BJ (cell line): ENCODE data around the genes DYNLL2 and TRIM37.

DNA sequence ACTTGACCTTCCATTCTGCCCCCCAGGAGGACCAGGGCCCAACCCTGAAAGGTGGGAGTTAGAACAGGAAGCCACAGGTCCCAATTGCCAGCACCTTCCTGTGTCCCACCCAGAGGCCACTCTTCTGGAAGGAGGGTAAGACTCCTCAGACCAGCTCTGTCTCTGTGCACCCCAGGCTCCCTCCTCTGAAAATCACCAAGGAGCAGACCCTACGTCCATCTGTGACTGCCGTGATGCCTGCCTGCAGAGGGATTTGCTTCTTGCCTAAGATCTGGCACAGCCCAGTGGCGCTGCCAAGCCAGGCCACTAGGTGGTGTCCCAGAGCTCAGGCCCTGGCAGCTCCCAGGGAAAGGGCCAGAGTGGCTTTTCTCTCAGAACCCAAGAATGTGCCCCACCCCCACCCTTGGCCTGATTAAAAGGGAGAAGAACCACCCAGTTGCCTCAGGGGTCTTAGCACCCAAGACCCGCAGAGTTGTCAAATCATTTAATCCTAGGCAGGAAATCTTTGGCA lies 42.6 kb upstream of the MRPS23 start:
- CAGE, long polyA plus RNA: no peak
- RRBS: no CpG with 5 or more reads among the region's 4 CpGs

DNA sequence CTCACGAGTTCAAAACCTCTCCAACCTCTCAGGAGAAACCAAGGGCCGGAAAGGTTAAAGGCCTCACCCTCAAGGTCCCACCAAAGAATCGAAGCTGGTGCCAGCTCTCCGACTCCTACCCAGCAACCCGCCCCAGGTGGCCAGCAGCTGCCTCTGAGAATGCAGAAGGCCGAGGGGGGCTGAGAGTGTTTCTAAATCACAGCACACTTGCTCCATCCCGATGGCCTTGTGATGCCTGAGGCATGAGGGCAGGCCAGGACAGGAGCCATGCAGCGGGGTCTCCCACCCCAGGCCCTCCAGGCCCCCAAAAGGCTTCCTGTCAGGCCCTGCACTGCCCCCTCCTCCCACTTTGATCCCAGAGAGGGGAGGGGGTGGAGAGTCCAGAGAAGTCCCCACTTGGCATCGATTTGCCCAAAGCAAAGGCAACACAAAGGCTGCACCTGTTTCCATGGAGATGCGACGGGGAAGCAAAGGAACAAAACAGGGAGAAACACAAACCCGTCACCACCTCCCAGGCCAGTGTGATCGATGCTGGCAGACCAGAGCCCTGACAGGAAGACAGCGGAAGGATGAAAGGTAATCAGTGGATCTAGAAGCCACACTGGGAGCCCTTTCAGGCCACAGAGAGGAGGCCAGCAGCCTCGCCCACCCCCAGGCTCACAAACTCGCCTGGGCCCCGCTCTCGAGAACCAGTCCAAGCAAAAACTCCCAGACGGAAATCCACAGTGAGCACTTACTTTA lies 39.0 kb downstream of the CUEDC1 start:
- CAGE, long polyA plus RNA: no peak
- RRBS: no CpG with 5 or more reads among the region's 19 CpGs

DNA sequence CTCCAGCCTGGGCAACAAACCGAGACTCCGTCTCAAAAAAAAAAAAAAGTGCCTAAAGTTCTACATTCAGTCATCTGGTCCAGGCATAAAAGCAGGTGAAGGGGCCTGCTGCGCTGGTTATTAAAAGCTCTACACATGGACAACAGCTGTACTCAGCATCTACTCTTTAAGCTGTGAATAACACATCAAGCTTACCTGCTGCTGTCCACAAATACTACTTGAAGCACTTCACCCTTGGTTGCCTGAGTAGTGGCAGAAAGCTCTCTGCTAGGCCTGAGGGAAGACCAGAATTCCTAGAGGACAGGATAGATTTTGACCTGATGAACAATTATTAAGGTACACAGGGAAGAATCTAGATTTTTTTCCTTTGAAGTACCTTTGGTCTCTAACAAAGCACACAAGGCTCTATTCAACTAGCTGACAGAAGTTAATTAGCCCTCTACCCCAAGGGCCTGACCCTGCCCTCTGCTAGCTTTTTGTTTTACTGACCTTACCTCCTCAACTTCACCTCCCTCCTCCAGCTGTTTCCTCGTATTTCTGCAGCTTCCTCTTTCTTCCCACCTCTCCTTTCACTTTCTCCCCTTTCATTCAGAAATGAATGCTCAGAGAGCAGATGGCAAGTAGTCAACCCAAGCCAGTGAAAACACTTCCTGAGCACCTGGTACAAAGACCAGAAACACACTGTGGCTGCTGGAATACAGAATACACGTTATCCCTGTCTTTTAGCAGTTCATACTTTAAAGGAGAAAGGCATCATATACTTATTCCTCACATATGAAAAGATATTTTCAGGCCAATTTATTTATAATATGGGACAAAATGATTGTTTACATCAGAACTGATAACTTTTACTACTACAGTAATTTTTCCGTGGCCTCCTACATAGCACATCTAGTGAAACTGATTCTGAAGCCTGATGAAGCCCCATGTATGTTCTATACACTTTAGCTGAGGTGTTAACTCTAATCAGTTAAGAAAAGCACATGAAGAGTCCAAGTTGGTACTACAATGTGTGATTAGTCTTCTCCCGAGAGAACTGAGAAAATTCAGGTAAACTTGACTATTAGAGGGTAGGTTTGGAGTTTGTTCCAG lies 5.6 kb upstream of the VEZF1 start:
- CAGE, long polyA plus RNA: no peak
- RRBS: no CpG with 5 or more reads among the region's 7 CpGs

GRCh38 chr17:57996660-57997632 lies 8.9 kb upstream of the VEZF1 start:
- CAGE, long polyA plus RNA: no peak
- RRBS: no CpG with 5 or more reads among the region's 3 CpGs

DNA sequence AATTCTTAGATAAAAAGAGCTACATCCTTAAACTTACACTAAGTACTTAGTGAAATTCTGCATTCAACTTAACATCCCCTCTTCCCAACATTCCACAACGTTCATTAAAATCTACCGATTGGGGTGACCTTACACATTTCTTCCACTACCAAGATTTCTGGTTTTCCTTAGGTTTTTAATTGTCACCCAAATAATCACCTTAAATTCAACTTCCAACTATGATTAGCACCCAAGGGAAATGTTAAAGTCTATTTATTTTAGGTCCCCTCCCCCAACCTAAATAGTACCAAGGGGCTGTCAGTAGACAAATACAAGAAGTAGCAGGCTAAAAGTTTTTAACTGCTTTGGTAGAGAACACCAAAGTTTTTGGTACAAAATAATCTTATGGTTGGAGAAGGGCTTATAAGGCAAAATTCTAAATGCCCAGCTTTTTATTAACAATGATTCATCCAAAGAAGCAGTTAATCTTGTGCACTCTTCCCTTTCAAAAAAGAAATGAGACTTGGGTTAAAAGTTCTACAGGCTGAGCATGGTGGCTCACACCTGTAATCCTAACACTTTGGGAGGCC lies 4.8 kb downstream of the SRSF1 start:
- CAGE, long polyA plus RNA: no peak
- RRBS: no CpG with 5 or more reads among the region's 2 CpGs

DNA sequence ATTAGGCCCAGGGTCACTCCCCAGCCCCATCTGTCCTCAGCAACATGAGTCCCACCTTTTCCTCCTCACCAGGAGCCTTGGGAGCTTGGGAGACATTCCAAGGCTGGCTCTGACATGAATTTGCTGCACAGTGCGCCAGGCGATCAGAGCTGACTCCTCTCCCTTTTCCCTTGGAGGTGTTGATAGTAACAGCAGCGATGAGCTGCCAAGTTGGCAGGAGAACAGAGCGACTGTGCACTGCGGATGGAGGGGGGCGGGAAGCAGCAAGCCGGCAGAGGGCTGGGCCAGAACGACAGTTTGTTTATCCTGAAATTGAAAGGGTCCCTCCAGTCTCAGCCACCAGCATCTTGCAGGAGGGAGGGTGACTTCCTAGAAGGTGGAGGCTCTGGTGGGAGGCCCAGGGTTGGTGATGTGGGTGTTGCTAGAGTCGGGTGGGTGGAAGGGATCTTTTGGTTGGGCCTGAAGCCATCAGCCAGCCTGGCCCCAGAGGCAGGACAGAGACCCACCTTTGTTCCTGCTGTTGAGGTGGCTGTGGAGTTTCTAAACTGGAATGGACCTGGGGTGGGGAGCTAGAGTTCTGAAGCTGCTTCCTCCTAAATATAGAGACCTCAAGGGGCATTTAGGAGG lies 22.5 kb upstream of the DYNLL2 start:
- CAGE, long polyA plus RNA: no peak
- RRBS: no CpG with 5 or more reads among the region's 9 CpGs

- CAGE, long polyA plus RNA: start-site peak on the plus strand at chr17:58083391-58083484, 36 and 31 reads in 2 replicates
- RRBS: 1% methylated on average over 20 of the region's 80 CpGs
Observed at GRCh38 chr17:58083054-58083763, at the start of gene DYNLL2. TSS of gene DYNLL2 (plus strand) at chr17:58083419.

GRCh38 chr17:58088919-58089140 lies 5.6 kb downstream of the DYNLL2 start:
- CAGE, long polyA plus RNA: no peak
- RRBS: no CpG with 5 or more reads among the region's 3 CpGs

GRCh38 chr17:58091610-58092401 lies 8.6 kb downstream of the DYNLL2 start:
- CAGE, long polyA plus RNA: no peak
- RRBS: no CpG with 5 or more reads among the region's 3 CpGs

GRCh38 chr17:58308493-58308864 lies 20.1 kb downstream of the TSPOAP1 start:
- CAGE, long polyA plus RNA: no peak
- RRBS: no CpG with 5 or more reads among the region's 16 CpGs

- CAGE, long polyA plus RNA: no peak
- RRBS: no CpG with 5 or more reads among the region's 6 CpGs
Observed at GRCh38 chr17:58315429-58315998, 13.1 kb downstream of the TSPOAP1 start.

- CAGE, long polyA plus RNA: no peak
- RRBS: no CpG with 5 or more reads among the region's 5 CpGs
Observed at GRCh38 chr17:58329646-58330060, 1.1 kb upstream of the TSPOAP1 start.

GRCh38 chr17:58332560-58333024 lies 4.0 kb upstream of the TSPOAP1 start:
- CAGE, long polyA plus RNA: no peak
- RRBS: no CpG with 5 or more reads among the region's 19 CpGs

DNA sequence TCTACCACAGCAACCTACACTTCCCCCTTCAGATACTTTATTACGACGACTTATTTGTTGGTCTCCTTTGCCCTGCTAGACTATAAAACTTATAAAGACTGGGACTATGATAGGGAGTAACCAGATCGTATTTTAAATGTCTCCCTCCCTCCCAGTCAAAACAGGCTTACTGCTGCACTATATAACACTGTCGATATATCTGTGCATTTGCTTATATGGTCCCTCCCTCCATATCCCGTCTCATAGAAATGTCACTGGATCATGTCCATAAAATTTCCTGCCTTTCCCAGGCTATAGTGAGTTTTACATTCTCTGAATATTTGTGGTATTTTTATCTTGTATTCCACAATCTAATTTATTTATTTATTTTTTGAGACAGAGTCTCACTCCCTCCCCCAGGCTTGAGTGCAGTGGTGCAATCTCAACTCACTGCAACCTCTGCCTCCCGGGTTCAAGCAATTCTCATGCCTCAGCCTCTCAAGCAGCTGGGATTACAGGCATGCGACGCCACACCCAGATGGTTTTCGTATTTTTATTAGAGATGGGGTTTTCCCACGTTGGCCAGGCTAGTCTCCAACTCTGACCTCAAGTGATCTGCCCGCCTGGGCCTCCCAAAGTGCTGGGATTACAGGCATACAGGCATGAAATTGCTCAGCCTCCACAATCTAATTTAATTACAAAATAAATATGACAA lies 13.0 kb downstream of the TRIM37 start:
- CAGE, long polyA plus RNA: no peak
- RRBS: no CpG with 5 or more reads among the region's 11 CpGs

DNA sequence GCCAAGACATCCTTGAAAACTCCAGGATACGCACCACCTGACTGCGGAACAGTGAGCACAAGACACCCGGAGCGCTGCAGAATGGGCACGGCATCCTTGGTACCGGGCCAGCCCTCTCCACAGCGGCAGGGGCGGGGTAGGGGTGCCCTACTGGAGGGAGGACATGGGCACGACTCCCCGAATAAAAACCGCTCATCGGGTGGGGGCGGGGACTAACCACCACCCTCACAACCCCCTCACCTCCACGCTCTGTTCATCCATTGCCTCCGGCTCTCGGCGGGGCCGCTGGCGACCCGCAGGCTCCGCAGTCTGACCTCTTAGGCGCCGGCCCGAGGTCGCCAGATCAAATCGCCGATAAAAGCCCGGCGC lies 495 bp downstream of the TRIM37 start:
- CAGE, long polyA plus RNA: no peak
- RRBS: 2% methylated on average over 13 of the region's 29 CpGs

DNA sequence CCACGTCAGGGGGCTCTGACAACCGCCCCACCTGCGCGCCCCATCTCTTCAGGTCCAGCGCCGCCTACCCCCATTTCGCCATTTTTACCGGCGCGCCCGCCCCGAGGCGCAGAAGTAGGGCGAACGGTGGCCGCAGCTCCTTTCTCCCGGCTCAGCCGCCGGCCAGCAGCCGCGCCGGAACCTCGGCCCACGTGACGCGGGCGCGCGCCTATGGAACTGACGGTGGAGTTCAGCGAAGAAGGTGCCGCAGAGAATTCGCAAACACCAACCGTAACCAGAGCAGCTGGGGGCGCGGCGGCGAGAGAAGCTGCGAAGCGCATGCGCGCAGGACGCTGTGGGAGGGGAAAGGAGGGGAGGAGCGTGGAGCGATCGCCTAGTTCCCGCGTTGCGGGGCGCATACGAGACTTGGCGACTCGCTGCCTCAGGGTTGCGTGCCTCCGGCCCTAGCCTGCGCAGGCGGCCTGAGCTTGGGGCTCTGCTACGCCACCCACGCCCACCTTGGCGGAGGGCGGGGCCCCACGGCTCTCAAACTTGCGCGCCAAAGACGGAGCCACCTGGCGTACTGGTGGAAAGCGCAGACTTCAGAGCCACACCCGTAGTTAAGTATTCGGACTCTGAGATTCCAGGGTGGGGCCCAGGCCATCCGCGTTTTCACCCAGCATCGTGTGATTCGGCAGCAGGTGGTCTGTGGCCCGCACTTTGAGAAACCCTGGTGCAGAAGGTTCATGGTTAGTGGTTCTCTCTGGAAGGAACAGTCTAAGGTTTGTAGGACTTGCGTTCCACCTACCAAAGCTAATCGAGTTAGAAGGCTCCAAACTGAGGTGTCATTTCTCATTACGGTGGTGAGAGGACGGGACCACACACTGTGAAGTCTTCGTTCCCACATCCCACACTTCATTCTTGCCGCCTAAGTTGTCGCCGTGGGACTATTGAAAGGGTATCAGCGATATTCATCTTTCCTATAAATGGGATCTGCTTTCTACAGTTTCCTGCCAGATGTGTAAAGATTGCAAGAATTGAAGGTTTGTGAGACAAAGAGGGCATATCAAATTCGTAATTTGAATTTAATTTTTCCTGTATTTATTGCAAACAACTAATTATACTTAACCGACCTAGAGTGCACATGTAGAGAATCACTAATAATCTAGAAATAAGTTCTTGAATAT lies at the start of gene TRIM37:
Gene TRIM37 (minus strand): TSS at position 311 of the 1,166 bp plus-strand sequence.
- CAGE, long polyA plus RNA: start-site peak on the plus strand centred at position 415 of the sequence, 36 bp wide, 9 and 7 reads in 2 replicates
- RRBS: under 1% methylated on average over 15 of the region's 85 CpGs

DNA sequence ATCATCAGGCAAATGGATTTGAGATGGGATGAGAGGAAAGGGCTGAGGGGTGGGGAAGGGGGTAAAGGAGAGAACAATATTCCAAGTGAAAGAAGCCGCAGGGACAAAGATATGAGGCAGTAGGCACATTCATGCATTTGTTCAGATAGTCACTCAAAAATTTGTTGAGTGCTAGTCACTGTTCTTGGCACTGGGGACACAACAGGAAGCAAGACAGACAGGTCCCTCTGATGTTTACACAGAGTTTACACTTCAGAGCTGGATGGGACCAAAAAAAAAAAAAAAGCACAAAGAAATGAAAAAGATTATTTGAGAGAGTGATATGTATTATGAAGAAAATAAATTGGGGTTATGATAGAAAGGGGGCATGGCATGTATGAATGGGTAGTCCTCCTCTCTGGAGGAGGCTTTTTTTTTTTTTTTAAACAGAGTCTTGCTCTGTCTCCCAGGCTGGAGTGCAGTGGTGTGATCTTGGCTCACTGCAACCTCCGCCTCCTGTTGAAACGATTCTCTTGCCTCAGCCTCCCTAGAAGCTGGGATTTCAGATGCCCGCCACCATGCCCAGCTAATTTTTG lies 3.5 kb upstream of the YPEL2 start:
- CAGE, long polyA plus RNA: no peak
- RRBS: no CpG with 5 or more reads among the region's 4 CpGs

DNA sequence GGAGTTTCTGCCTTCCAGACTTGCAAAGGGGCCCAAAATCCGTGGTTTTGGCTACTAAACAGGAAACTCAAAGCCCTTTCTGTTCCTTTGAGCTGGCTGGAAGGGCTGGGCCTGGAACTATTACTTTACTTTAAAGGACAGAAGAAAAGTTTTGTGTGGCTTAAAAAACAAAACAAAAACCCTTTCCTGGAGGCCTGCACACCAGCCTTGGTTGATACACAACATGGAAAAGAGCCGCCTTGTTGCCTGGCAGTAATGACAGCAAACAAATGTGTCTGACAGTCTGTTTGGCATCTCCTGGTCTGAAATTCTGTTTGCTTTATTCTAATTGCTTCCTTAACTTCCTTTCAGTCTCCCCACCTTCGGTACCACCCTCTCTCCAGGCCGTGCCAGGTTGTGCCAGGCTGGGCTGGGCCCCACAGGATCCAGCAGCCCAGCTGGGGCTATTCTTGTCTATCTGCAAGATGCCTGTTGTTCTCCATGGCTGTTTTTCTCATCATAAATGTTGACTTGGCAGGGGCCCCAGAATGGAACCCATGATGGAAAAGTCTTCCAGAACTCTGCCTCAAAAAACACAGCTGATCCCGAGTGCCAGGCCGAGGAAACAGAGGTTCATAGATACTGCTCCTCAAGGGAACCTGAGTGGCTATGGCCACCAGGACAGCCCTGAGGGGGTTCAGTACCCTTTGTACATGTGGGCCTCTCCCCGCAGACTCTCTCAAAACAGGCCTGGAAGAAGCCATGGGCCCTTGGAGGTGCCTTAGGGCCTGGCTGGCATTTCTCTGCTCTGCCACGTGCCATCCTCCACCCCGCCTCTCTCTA lies 50.3 kb downstream of the YPEL2 start:
- CAGE, long polyA plus RNA: no peak
- RRBS: no CpG with 5 or more reads among the region's 9 CpGs

GRCh38 chr17:59399155-59399638 lies 67.7 kb downstream of the YPEL2 start:
- CAGE, long polyA plus RNA: no peak
- RRBS: no CpG with 5 or more reads among the region's 5 CpGs

DNA sequence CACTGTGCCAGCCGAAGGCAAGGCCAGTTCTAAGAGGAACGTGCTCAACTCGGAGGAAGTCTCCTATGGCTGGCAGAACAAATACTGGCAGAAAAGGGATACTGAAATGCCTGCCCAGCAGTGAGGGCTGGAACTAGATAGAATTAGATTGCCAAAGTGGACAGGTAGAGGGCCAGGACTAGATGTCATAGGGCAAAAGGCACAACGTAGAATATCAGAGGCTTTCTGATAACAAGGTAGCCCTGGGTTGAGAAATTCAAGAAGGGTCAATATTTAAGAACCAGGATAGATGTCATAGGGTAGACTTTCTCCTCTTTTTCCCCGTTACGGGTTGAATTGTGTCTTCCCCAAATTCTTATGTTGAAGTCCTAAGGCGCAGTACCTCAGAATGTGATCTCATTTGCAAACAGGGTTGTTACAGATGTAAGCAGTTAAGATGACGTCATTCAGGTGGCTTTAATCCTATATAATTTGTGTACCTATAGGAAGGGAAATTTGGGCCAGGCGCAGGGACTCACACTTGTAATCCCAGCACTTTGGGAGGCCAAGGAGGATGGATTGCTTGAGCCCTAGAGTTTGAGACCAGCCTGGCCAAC lies 99.6 kb upstream of the DHX40 start:
- CAGE, long polyA plus RNA: no peak
- RRBS: no CpG with 5 or more reads among the region's 9 CpGs